Melanocyte of skin (primary cell): ENCODE measurements around the genes MPP3, ASB16 and SLC4A1.

DNA sequence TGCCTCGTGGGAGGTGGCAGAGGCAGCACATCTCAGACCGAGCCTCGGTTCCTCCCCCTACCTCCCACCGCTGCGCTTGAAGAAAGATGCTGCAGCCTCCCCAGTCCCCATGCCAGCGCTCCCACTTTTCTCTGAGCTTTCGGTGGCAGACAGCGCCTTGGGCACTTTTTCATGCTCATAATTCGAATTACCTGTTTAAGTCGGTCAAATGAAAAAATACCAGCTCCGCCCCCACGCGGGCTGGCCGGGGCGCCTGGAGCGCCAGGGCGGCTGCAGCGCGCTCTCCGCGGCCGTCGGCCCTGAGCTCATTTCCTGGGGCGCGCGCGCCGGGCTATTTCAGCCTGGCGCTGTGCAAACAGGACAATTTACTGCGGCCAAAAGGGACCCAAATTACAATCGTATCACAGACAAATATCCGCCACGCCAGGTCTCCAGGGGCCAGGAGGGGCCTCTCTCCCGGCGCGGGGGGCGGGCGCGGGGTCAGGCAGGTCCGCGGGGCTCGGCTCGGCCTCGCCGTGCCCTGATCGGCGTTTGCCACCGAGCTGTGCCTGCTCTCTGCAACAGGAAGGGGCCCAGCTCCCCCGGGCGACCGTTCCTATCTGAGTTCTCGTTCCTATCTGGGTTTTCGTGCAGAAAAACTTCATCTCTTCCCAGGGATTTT is 44.9 kb downstream of the SOST start:
- CAGE, long polyA plus RNA, 2 experiments, result no peak in any of the 2 experiments

DNA sequence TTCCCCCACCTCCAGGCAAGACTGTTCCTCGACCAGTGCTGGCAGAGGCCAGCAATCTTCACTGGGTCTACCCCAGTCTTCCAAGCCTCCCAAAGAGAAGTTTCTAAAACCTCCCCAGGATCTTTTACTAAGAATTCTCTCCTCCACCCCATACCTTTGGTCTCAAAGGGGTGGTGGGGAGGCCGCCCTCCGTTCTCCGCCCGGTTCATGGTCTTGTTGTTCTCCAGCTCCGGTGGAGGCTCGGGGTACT is 298 bp downstream of the SOST start:
- CAGE, long polyA plus RNA, 2 experiments, result no peak in any of the 2 experiments

- CAGE, long polyA plus RNA, 2 experiments, result no peak in any of the 2 experiments
Measured at GRCh38 chr17:43768402-43768885, 9.9 kb upstream of the SOST start.

- CAGE, long polyA plus RNA, 2 experiments, result no peak in any of the 2 experiments
Measured at GRCh38 chr17:43831558-43832264, 1.2 kb downstream of the MPP3 start.

DNA sequence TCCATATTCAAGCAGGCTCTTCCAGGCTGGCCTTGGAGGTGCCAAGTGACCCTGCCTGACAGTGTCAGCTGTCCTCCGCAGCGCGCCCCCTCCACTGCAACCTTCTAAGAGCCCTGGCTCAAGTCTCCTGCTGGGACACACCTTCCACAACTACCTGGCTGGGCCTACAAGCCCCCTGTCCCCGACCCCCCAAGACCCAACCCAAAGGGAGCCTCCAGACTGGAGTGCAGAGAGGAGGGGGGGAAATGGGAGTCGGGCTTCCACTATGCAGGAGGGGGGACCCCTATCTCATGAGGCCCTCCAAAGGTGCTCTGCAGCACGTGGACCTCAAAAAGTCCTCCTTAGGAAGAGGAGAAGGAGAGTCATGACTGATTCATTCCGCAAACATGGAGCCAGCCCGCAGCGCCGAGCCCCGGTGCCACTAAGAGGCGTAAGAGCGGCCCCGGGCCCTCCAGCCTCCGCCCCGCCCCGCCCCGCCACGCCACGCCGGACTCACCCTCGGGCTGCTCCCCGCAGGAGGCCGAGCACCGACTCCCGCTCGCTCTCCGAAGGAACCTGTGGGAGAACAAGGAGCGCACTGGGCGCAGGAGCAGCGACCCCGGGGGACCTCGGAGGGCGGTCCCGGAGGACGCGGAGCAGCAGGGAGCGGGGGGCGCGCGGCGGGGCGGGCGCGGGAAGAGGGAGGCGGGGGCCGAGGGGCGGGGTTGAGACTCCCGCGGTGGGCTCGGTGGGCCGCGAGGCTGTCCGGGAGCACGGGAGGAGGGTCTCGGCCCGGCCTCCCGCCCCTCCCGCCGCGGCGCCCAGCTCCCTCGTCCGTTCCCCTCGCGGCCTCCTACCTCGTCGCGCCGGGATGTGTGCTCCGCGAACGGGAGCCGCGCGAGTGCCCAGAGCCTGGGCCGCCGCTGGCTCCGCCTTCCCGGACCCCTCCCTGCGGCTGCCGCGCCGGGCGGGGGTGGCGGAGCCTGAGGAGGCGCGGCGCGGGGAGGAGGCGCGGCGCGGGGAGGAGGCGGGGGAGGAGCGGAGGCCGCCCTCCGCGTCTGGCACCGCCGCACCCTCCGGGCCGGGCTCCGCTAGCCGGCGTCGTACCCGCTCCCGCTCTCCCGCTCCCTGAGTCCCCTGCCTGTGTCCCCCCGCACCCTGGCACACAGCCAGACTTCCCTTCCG is at the start of gene MPP3:
Gene MPP3 (minus strand): TSS at position 882 of the 1,164 bp plus-strand sequence.
- CAGE, long polyA plus RNA, 2 experiments, result no peak in any of the 2 experiments

DNA sequence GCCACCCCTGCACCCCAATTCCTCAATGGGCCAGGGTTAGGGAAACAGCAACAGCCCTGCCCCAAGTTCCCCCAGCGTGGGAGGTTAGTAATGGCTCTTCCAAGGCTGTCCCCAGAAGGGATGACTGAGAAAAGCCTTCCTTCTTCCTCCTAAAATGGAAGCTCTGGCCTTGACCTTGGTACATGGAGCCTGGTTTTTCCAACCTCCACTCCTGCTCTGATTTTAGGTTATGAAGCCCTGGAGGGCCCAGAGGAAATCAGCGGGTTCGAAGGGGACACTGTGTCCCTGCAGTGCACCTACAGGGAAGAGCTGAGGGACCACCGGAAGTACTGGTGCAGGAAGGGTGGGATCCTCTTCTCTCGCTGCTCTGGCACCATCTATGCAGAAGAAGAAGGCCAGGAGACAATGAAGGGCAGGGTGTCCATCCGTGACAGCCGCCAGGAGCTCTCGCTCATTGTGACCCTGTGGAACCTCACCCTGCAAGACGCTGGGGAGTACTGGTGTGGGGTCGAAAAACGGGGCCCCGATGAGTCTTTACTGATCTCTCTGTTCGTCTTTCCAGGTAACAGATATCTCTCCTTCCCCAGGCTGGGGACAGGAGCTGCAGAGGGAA is 1.5 kb downstream of the CD300LG start:
- CAGE, long polyA plus RNA, 2 experiments, result no peak in any of the 2 experiments

GRCh38 chr17:43874273-43874952 is 27.4 kb downstream of the CD300LG start:
- CAGE, long polyA plus RNA, 2 experiments, result no peak in any of the 2 experiments

DNA sequence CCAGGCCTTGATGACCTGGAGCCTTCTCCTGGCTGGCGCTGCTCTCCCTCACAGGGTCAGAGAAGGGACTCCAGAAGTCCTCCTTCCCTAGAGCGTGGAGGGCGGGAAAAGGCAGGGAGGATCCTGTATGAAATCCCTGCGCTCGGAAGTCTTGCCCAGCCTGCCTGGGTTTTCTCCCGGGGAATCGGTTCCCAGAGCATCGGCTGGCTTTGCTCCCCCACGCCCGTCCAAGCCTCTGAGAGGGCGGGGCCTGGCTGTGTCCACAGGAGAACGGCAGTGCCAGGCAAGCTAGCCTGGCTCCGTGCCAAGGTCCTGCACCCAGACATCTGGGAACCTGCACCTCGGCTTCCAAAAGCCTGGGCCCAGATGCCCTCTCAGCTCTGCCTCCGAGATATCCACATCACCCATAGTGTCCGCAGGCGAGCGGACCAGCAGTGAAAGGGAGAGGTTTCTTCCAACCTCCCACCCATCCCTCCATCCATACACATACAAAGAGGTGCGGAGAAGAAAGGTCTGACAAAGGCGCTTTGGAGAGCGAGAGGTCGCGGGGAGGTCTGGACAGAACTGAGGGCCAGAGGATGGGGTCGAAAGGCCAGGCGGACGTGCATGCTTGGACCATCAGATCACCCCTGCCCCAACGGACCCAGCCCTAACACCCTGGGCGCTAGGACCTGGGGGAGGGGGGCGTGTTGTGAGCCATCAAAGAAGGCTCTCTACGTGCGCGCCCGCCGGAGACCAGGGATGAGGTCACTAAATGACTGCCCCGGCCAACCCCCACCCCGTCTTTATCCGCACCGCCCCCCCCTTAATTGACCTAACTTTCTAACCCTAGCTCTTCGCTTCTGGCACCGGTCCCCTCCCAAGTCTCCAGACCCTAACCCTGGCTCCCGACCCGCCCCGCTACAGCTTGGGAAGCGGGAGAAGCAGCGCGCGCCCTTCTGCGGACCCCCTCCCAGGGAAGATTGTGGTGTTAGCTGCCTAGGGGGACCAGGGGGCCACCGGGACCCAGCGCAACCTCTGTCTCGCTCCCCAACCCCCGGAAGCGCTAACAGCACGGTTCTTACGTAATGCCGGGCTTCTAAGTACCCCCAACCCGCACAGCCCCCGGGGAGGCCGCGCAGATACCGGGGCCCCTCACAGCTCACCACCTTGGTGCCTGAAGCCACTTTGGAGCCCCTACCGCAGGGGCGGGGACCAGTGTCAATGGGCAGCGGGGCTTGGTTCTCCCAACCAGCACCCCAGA is 850 bp downstream of the MPP2 start:
- CAGE, long polyA plus RNA, 2 experiments, result no peak in any of the 2 experiments

- CAGE, long polyA plus RNA, 2 experiments, result no peak in any of the 2 experiments
Measured at GRCh38 chr17:43920703-43921051, 13.3 kb upstream of the MPP2 start.

DNA sequence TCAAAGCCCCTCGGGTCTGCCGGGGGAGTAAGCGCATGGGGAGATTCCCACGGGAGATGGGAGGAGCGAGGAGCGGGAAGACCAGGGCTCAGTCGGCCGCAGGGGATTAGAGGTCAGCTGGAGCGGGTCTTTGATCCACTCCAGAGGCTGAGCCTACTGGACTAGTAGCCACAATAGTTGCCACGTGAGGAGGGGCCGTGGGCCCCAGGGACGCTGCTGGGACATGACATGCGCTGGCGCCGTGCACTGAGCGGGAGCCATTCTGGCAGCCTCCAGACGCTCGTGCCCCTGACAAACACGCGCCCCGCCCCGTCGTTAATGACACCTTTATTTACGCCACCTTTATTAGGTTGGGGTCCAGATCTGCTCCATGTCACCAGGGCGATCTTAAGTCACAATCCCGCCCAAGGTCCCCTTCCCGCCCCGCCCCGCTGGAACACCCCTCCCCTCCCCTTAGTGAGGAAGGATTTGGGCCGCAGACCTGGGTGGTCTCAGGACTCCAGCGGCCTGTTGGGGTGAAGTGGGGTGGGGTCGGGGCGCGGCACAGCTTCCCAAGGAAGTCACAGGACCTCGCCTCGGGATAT is 15.1 kb downstream of the PPY start:
- CAGE, long polyA plus RNA, 2 experiments, result no peak in any of the 2 experiments

DNA sequence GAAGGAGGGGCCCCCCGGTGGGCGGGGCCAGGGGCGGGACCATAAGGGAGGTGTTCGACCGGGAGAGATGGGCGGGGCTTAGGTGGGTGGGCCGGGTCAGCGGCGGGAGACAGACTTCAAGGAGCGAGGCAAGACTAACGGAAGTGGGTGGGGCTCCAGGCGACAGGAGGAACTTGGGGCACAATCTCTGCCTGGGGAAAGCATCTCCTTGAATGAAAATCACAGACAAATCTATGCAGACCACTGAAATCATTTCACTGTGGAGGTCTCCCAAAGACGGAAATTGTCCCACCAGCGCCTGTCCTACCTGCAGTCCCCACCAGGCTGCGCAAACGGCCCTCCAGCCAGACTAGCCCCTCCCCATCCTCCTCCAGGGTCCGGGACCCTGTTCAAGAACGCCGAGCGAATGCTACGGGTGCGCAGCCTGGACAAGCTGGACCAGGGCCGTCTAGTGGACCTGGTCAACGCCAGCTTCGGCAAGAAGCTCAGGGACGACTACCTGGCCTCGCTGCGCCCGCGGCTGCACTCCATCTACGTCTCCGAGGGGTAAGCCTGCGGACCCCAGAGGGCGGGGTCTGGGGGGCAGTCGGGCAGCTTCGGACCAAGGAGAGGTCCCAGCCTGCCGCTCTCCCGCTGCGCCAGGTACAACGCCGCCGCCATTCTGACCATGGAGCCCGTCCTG is 2.7 kb downstream of the NAGS start:
- CAGE, long polyA plus RNA, 2 experiments, result no peak in any of the 2 experiments

DNA sequence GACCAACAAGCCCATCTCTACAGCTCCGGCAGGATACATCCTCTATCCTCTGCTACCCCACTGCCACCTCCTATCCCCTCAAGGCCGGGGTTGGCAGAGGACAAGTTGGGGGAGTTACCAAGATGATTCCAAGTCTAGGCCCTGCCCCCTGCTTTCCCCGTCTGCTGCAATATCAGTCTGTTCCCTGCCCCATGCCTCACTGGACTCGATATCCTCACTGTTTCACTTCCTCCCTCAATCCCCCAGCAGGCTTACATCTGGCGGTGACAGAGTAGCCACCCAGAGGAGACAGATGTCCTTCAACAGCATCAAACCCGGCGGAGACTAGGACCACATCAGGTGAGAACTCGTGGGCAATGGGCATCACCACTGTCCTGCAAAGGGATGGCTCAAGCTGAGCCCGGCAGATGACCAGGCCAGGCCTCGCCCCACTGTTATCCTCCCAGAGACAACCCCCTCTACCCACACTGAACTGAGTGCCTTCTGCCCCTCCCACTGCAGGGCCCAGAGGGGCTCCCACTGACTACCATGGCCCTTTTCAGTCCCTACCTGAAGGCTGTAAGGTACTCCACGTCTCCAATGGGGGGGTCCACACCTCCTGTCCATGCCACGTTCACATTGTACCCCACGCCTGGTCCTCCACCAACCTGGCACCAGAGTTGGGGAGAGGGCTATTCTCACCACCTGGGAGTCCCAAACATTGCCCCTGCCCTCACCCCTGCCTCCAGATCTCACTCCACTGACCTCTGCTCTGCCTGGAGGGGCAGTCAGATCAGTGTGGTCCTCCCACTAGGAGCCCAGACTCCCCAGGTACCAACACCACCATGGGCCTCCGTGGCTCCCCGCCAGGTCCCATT is 9.5 kb downstream of the G6PC3 start:
- CAGE, long polyA plus RNA, 2 experiments, result no peak in any of the 2 experiments

DNA sequence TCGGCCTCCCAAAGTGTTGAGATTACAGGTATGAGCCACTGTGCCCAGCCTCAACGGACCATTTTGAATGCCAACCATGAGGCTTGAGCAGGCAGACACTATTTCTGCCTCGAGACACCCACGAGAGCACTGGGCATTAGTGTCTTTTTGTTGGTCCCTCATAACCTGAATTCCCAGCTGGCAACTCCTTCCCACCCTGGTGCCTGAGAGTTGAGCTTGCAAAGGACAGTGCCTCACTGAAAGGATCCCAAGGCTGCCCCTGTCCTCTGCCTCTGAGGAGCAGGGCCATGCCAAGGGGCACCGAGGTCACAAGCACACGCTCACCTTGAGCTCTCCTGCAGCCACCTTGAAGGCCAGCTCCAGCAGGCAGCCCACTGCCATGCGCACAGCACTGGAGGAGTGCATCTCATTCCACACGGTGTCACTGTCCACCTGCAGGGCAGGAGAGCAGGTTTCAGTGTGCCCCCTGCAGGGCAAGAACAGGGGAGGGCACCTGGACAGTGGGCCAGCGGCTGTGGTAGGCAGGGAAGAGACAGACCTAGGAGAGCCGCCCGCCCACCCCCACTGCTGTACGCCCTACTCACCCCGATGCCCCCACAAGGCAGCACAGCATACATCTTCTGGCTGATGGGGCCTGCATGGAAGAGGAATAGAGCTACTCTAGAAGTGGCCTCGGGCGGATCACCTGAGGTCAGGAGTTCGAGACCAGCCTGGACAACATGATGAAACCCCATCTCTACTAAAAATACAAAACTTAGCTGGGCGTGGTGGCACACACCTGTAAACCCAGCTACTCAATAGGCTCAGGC is 12.9 kb downstream of the G6PC3 start:
- CAGE, long polyA plus RNA, 2 experiments, result no peak in any of the 2 experiments

DNA sequence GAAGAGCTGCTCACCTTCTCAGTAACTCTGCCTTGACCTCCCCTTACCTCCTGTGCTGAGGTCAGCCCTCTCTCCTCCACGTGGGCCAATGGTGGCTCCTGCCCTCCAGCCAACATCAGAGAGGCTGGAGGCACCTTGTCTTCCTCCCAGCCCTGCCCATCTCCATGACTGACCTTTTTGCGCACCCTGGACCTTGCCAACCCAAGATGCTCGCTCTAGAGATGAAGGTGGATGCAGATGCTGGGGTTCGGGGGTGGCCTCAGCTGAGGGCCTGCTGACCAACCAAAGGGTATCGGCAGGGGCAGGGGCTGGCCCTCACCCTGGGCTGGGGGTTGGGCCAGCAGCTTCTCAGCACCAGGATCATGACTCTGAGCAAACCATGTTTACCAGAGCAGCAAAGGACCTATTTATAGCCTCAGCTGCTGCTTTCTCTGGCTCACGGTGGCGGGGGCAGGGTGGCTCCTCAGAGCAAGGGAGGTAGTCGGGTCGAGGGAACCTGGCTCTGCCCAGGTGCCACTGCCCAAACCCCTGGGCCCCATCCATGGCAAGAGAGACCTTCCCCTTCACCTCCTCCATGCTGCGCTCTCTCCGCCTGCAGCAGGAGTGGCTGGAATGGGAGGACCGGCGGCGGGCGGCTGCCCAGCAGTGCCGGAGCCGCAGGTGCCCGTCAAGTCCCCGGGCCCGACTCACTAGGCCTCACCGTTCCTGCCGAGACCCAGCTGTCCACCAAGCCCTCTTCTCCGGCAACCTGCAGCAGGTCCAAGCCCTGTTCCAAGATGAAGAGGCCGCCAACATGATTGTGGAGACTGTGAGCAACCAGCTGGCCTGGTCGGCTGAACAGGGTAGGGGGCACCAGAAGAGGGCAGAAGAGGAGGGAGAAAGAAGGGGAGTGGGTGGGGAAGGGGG is at the start of gene ASB16:
Gene ASB16 (plus strand): TSS at position 456 of the 906 bp plus-strand sequence.
- CAGE, long polyA plus RNA, 2 experiments, result no peak in any of the 2 experiments

- CAGE, long polyA plus RNA, 2 experiments, result no peak in any of the 2 experiments
Measured at GRCh38 chr17:44214687-44214982, 4.8 kb downstream of the UBTF start.

GRCh38 chr17:44216068-44216838 is 3.2 kb downstream of the UBTF start:
- CAGE, long polyA plus RNA, 2 experiments, result no peak in any of the 2 experiments

DNA sequence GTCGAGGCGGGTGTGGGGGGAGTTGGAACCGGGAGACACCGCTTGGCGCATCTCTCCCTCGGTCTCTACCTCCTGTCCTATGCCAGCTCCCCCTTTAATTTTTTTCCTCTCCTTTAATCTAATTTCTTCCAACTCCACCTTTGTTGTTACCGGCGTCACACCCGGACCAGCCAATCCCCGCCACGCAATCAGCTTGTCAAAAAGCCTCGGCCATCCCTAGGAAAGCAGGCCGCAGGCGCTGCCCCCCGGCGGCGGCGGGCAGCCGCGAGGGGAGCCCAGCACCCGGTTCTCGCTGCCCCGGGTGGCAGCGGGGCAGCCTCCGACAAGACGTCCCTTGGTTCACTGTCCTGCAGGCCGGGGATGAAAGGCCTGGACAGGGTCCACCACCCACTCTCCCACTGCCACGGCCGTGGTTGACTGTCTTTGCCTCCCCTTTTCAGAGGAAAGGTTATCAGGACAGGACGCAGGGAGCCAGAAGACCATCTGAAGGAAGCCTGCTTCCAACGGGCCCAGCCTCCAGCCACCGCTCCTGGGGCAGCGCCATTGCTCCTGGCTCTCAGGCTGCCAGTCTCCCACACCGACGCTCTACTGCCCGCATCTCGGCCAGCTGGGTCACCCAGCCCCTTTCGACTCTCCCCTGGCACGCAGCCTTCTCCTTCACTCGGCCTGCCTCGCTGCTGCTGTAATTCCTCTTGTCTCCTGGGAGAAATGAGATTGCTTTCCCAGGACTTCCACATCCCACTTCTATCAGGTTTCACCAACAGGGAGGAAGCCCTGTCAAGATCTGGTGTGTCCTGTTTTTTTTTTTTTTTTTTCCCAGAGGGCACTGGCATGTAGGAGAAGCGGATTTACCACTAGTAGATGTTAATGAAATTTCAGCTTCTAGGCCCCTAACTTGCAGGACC is 2.8 kb upstream of the UBTF start:
- CAGE, long polyA plus RNA, 2 experiments, result no peak in any of the 2 experiments

GRCh38 chr17:44268043-44268514 is at the start of gene SLC4A1:
TSS of gene SLC4A1 (minus strand) at chr17:44268135.
- CAGE, long polyA plus RNA, 2 experiments, result no peak in any of the 2 experiments

GRCh38 chr17:44348598-44349168 is 3.6 kb downstream of the GRN start:
- CAGE, long polyA plus RNA, 2 experiments, result no peak in any of the 2 experiments

DNA sequence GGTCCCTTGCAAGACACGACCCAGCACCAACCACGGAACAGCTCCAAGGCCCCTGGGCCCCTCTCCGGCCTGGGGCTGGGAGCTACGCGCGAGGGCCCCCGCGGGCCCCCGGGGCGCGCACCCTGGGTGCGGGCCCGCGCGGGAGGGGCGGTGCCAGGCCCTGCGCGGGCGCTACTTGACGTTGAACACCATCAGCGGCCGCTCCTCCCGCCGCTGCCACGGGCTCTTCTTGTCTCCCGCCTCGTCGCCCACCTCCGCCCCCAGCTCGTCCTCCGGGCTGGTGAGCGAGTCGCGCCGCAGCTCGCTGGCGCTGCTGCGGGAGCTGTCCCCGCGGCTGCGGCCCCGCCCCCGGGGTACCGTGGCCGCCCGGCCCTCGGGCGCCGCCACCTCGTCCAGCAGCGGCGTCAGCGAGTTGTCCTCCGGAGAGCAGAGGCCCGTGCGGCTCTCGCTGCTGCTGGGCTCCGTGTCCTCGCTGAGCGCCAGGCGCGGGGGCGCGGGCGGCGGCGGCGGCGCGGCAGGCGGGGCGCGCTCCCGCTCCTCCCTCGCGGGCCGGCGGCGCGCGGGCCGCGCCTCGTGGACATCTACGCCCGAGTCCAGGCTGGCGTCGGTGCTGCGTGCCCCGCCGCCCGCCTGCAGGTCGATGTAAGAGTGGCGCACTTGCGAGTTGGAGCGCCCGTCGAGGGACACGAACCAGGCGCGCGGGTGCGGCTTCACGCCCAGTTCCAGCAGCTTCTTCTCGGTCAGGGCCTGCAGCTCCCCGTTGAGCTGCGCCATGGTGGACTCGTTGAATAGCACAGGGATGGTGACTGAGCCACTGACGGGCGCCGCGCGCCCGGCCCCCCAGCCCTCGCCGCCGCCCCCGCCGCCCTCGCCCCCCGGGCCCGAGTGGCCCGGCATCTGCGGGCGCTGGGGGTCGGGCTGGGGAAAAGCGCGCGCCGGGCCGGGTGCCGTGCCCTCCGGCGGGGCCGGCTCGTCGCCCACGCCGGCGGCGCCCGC is 8.8 kb downstream of the GRN start:
- CAGE, long polyA plus RNA, 2 experiments, result no peak in any of the 2 experiments